AG09319 (cell line): Measurements from ENCODE around the gene PSMG1.

DNA sequence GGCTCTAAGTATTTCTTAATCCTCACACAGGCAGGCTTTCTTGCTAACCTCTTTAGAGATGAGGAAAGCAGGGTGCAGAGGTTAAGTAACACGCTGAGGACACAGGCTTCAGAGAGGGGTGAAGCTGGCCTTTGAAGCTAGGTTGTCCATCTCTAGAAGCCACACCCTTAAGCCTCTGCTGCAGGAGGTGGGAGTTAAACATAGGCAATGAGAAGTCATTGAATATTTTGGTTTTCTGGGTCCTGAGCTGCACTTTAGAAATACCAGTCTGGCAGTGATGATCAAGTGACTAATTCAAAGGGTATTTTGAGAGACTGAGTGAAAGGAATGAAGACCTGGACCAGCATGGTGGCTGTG, 9.9 kb downstream of the KCNJ15 start:
- RRBS = no CpG with 5 or more reads among the region's 1 CpG

DNA sequence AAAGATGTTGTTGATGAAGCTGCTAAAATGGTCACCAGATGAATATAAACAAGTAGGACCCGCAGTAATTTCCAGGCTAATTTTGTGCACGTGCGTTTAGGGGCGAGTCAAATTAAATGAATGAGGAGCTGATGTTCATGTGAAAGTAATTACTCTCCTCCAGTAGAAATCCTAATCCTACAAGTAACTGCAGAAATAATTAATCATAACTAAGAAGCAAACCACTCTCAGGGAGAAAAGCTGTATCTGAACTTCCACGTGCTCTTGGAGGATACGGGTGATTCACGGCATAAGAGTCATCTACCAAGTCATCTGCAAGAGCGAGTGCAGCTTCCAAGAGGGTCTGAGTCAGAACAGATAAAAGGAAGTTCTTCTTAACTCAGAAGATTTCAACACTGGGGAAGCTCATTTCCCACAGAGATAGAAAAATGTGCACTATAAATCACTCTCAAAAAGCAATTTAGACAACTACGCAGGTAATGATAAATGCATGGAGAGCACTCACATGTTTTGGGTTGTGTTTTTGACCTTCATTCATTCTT, 20.6 kb downstream of the KCNJ15 start:
- RRBS = no CpG with 5 or more reads among the region's 9 CpGs

DNA sequence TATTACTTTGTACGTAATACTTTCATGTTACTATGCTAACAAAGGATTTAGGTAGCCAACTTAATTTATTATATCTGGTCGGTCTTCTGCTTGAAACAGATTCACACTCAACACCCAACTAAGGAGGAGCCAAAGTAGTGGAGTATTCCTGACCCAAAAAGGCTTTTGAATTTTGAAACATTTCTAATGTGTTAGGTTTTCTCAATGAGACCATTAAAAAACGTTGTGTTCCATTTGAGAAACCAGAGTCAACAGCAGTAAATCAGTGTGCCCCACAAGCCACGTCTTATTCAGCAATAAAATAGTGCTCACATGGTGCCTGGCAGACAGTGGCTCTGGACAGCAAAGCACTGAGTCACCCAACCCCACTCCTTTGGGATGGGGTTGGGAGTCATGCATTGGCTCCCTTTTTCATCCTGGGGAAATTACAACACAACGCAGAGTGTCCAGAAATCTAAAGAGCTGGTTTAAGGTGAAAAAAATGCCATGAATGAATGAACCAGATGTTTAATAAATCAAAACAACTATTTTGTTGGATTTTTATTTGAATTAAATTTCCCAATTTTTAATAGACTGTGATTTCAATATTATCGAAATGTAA, 46.5 kb downstream of the KCNJ15 start:
- RRBS = no CpG with 5 or more reads among the region's 6 CpGs

- RRBS = no CpG with 5 or more reads among the region's 12 CpGs
Measured at GRCh38 chr21:38351581-38352646, 95.1 kb downstream of the KCNJ15 start.

DNA sequence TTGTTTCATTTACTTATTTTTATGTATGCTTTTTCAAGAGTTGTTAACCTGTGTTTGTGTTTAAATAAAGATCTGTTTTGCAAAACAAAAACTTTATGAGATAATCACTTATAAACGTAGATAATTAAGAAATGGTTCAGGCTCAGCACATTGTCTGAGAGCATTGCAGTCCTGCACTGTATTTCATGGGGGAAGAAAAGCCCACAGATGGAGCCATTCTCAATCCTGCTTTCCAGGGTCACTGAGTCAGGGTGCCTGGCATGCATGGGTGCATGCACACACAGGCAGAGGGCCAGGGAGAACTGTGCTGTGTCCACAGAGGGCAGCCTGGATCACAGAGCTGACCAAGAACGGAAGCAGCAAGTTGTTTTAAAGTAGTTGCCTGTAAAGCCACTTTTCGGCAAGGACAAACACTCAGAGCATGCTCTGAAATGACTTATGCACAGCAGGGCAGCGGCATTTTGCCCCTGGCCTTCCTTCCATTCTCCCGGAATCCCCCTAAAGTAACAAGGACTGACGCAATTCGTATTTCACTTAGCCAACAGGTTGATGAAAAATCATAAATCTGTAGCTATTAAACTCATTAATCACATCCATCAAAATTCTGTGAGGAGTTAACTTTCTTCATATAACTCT, 3.6 kb downstream of the ERG start:
- RRBS = no CpG with 5 or more reads among the region's 7 CpGs

GRCh38 chr21:38786199-38786777, 19.4 kb upstream of the ETS2 start:
- RRBS = no CpG with 5 or more reads among the region's 4 CpGs

GRCh38 chr21:38787227-38788318, 18.2 kb upstream of the ETS2 start:
- RRBS = 91% methylated on average over 1 of the region's 23 CpGs

DNA sequence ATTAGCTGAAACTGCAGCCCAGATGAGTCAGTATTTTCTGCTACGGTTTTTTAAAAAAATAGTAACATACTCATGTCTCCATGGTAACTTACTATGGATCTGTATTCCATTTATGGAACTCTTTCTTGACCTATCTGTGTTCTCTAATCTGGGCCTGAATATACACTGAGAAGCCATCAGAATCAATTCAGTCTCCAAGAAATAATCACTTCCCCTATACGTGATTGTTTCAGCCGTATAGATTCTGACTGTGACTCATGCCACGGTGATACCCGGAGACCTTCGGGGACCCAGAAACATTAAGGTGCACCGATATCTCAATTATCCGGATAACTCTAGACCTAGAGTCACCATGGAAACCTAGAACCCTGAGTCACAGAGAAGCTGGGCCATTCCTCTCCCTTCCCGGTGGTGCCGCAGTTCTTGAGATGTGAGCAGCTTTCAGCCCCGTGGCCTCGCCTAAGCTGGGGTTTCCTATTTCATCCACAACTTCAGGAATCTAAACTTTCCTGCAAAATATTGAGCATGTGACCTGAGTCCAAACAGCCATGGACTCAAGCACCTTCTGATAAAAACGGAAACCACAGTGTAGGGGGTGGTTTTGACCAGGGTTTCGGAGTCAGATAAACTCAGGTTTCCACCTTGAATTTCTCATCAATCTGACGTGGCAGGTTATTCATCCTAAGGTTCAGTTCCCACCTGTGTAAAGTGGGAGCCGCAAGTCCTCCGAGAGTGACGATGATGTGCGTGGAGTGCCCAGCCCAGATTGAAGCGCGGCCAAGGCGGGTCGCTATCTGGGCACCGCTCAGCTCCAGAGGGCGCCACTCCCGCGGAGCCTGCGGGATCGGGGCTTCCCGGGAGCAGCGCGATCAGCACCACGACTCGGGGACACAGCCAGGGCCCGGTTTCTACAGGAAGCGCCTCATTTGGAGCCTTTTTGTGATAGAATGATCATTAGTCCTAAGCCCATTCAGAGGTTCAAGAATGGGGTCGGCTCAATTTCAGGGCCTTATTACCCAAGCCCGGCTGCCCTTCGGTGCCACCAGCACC, 1.0 kb upstream of the ETS2 start:
- RRBS = 48% methylated on average over 11 of the region's 39 CpGs

DNA sequence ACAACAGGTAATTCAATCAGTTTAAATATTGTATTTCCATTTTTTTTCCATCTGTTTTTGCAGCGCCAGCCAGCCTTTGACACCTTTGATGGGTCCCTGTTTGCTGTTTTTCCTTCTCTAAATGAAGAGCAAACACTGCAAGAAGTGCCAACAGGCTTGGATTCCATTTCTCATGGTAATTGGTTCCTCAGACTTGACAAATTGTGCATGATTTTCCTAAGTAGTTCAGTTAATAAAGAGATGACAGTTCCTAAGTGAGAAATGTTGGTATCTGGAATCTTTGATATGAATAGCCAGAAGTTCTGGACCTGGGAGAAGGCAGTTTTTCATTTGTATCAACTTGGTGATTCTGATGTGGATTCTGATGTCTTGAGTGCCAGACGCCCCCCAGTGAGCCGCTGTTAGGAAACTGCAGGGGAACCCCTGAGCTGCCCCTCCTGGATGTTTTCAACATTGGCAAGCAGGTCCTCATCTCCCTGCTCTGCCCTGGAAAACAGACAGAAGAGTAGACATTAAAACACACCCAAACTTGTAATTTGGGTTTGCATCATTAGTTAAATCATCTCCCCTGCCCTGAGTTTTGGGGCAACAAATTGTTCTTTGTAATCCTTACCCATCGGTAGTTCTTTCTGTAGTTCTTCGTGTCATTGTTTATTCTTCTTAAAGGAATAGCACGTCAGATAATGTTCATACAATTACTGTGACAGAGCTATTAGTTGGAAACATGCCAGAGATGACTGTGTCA, 7.4 kb downstream of the ETS2 start:
- RRBS = no CpG with 5 or more reads among the region's 6 CpGs

GRCh38 chr21:38911354-38912020, 105.8 kb downstream of the ETS2 start:
- RRBS = no CpG with 5 or more reads among the region's 3 CpGs

DNA sequence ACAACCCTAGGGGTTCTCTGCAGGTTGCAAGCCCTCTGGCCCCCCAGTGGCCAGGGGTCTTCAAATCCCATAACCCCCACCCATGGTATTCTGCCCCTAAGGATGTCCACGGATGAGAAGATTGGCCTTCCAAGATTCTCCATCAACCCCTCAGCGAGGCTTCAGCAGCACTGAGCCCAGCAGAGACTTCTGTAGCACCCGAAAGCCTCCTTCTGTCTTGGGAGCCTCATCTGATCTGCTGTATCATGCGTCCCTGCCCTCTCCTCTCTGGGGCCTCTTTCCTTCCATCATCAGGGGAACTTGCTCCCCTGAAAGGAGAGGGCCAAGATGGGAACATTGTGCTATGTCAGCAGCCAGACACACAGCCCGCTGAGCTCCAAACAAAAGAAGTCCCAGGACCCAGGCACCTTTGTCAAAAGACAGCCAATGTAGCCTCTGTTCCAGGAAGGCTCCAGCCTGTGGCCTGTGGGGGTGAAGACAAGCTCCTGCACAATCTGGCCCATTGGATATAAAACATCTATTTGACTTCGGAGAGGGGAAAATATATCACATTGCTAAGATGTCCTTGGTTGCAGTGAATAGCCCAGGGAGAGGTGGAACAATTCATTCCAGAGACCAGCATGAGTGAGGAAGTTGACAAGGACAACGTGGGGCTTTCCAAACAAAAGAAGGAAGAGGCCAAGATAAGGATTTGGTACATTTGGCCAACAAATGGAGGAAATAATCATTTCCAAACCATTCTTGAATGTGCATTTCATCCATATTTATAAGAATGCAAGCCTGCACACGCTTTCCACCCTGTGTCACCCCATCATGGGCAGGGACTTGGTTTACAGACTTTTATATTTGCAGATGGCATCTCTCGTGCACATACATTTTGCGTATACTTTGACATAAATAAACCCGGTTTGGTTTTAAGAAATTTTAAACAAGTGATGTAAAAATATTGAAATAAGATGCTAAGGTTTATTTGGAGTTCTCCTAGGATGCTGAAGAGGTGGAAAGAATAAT, 186.9 kb downstream of the ETS2 start:
- RRBS = no CpG with 5 or more reads among the region's 11 CpGs

DNA sequence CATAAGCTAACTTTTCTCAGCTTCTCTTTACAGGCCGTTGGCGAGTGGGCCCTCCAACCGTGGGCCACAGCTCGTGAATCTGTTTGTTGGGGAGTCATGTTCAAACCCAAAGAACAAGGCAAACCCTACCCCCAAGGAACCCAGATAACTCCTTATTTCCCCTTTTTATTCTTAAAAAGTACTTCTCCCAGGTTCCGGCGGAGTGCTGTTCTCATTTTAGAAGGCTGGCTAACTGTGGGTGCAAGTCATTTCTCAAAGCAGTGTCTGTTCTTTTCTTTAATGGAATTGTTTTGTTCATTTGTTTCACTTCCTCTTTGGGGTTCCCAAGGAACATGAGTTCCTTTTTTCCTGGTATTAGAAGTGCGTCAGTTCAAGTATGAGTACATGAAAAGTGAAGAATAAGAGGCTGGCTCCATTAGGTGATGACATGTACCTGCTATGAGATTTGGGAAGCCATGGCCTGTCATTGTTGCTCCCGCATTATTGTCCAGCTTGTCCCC, 88.9 kb downstream of the PSMG1 start:
- RRBS = no CpG with 5 or more reads among the region's 8 CpGs

DNA sequence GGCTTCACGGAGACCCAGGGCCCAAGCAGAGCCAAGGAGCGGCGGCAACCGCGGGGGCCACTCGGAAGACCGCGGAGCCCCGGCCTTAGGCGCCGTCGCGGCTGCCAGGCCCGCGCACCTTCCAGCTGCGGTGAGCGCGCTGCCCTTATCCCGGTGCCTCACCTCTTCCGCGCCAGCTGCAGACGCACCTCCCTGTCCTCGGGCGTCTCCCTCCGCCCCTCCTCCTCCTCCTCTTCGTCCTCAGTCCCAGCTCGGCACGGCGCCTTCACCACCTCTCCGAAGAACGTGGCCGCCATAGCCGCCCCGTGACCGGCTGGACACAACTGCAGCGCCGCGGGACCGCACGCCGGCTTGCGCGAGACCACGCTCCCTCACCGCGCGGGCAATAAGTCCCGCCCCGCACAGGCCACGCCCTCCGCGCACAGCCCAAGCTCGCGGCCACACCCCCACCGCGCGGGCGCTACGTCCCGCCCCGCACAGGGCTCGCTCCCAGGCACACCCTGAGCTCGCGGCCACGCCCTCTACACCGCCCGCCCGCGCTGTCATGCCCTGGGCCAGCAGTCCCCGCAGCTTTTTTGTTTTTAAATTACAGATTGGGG, at the start of gene PSMG1:
Gene PSMG1 (minus strand): TSS at position 362 of the 599 bp plus-strand sequence.
- RRBS = 1% methylated on average over 18 of the region's 70 CpGs

DNA sequence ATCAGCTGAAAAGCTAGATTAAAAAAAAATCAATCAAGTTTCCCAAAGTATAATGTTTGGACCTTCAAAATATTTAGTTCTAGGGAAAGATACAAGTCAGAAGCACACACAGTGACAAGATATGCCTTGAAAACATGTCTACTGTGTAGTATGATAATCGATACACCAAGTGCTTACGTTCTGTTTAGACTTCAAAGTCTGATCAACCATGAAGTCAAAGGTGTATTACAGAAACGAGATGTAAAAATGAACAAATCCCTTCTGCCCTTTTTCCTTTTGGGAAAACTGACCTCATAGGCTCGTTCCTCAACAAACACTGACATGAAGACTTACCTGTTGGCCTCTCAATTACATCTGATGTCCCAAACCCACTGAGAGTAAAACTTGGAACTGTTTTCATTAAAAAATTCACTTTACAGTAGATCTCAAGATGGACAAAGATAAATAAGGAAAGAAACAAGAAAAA, 2.3 kb downstream of the HMGN1 start:
- RRBS = no CpG with 5 or more reads among the region's 4 CpGs

DNA sequence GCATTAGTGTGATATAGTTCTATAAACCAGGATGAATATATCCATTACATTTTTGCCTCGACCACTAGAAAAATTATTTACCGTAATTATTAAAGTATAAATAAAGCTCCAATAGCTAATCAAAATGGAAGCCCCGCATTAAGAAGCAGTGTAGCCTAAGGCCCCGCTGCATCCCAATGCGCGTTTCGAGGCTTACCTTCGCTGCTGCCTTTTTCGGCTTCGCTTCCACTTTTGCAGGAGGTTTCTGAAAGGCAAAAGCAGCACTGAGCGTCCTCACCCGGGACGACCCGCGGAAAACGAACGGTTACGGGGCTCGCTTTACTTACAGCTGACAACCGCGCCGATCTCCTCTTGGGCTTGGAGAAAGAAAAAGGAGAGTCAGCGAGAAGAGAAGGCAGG, 793 bp downstream of the HMGN1 start:
- RRBS = no CpG with 5 or more reads among the region's 23 CpGs

DNA sequence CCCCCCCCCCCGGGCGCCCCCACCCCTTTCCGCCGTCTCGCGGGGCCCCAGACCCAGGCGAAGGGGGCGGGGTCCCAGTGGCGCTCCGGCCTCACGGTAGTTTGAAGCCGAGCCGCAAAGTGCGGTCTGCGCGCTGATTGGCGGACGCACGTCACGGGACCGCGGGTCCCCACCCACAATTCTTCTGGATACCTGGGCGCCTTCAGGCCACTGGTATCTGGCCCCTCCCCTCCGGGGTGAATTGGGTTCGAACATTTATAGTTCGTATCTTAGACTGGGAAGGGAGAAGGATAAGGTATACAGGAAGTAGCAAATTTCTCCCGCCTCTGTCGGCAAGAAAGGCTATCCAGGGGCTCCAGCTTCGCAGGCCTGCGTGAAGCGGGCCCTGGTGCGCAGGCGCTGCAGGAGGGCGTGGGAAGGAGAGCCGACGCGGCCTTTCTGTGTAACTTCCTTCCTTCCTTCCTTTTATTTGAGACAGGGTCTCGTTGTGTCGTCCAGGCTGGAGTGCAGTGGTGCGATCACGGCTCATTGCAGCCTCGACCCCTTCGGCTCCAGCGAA, 459 bp upstream of the HMGN1 start:
- RRBS = under 1% methylated on average over 10 of the region's 44 CpGs

DNA sequence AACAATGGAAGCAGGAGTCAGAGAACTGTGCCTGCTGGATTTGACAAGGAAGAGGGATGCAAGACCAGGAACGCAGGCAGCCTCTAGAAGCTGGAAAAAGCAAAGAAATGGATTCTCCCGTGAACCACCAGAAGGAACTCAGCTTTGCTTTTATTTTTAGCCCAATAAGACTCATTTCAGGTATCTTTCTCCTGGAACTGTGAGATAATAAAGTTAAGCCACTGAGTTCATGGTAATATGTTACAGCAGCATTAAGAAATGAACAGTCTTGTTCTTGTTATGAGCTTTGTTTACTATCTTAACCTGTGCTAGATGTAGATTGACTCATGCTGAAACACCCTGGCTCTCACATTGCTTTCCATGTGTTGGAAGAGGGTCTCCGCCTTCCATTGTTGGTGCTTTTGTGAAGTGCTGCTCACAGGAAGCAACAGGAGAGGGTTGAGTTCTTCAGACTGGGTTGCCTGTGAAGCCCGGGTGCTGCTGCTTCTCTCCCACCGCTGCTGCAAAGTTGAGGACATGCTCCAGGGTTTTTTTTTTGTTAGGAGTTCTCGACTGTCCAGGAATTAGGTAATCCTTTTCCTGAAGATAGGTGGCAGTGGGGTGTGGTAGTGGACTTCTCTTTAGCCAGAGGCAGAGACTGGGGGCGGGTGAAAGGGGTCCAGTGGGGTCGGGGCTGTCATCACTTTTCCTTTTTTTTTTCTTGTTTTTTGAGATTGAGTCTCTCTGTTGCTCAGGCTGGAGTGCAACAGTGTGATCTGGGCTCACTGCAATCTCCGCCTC, 2.7 kb upstream of the GET1 start:
- RRBS = no CpG with 5 or more reads among the region's 9 CpGs

- RRBS = no CpG with 5 or more reads among the region's 6 CpGs
Measured at GRCh38 chr21:39656809-39657585, 44.3 kb downstream of the B3GALT5 start.

- RRBS = no CpG with 5 or more reads among the region's 3 CpGs
Measured at GRCh38 chr21:39671528-39671899, 58.8 kb downstream of the B3GALT5 start.

- RRBS = no CpG with 5 or more reads among the region's 12 CpGs
Measured at GRCh38 chr21:40052857-40053478, 185.7 kb downstream of the PCP4 start.